ENCODE measurements around a stretch of chr12.

- PRO-cap, 3 experiments: no peak in any of the 3 experiments
- RAMPAGE, long total RNA: no peak
- RRBS, 2 experiments: no CpG with 5 or more reads among the region's 7 CpGs
Observed at GRCh38 chr12:1080618-1080839, 89.5 kb downstream of the ERC1 start.

GRCh38 chr12:1204330-1205139 lies 213.5 kb downstream of the ERC1 start:
- PRO-cap, 3 experiments: no peak in any of the 3 experiments
- RAMPAGE, long total RNA: no peak
- RRBS, 2 experiments: no CpG with 5 or more reads among the region's 8 CpGs

- PRO-cap, 3 experiments: no peak in any of the 3 experiments
- RAMPAGE, long total RNA: no peak
- RRBS, 2 experiments: no CpG with 5 or more reads among the region's 3 CpGs
Observed at GRCh38 chr12:1445881-1446292, 148.5 kb downstream of the FBXL14 start.

- PRO-cap, 3 experiments: no peak in any of the 3 experiments
- RAMPAGE, long total RNA: no peak
- RRBS, 2 experiments: no CpG with 5 or more reads among the region's 6 CpGs
Observed at GRCh38 chr12:1591585-1592316, 2.6 kb downstream of the FBXL14 start.

GRCh38 chr12:1593224-1593624 lies 1.2 kb downstream of the FBXL14 start:
- PRO-cap, 3 experiments: no peak in any of the 3 experiments
- RAMPAGE, long total RNA: no peak
- RRBS, 2 experiments: no CpG with 5 or more reads among the region's 22 CpGs

DNA sequence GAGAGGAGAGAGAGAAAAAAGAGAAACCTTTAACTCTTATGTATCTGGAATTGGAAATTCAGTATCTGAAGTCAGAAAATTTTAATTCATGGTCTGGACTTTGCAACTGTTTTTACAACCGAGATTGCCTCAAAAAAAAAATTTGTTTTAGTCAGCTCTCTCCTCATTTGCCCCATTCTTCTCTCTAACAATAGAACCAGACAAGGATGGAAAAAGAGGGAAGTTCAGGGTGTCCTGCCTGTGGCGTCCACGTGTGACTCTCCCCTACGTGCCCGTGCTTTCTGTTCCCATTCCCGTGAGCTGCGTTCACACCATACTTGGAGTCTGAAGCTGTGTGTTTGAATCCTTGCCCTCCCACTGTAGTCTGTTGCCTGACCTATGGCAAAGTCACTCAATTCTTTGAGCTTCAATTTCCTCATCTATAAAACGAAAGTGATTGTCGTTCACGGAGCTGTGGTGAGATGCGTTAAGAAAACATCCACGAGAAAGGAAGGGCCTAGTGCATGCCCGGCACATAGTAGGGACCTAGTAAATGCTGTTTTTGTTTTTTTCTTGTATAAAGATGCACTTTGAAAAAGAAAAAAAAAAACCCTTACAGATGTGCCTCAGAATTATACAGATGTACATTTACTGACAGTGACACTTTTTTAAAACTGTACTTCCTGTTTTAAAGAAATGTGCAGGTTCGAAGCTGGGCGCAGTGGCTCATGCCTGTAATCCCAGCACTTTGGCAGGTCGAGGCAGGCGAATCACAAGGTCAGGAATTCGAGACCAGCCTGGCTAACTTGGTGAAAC lies 7.2 kb upstream of the FBXL14 start:
- PRO-cap, 3 experiments: no peak in any of the 3 experiments
- RAMPAGE, long total RNA: no peak
- RRBS, 2 experiments: no CpG with 5 or more reads among the region's 18 CpGs

DNA sequence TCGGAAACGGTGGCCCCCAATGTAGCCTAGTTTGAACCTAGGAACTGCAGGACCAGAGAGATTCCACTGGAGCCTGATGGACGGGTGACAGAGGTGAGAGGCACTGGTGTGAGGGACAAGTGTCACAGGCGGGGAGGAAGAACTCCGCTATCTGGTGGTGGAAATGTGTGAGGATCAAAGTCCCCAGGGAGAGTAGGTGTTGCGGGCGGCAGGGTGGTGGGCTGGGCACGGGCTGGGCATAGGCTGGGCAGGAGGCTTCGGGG lies 179 bp downstream of the WNT5B start:
- PRO-cap, 3 experiments: no peak in any of the 3 experiments
- RAMPAGE, long total RNA: no peak
- RRBS, 2 experiments: no CpG with 5 or more reads among the region's 9 CpGs

DNA sequence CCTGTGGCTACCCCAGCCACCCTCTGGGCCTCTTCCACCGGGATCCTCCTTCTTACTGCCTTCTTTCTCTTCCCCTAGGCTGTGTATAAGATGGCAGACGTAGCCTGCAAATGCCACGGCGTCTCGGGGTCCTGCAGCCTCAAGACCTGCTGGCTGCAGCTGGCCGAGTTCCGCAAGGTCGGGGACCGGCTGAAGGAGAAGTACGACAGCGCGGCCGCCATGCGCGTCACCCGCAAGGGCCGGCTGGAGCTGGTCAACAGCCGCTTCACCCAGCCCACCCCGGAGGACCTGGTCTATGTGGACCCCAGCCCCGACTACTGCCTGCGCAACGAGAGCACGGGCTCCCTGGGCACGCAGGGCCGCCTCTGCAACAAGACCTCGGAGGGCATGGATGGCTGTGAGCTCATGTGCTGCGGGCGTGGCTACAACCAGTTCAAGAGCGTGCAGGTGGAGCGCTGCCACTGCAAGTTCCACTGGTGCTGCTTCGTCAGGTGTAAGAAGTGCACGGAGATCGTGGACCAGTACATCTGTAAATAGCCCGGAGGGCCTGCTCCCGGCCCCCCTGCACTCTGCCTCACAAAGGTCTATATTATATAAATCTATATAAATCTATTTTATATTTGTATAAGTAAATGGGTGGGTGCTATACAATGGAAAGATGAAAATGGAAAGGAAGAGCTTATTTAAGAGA lies 16.8 kb downstream of the WNT5B start:
- PRO-cap, 3 experiments: no peak in any of the 3 experiments
- RAMPAGE, long total RNA: no peak
- RRBS, 2 experiments: 93% methylated on average over 8 to 9 of the region's 35 CpGs

GRCh38 chr12:1666585-1667403 lies 24.1 kb upstream of the ADIPOR2 start:
- PRO-cap, 3 experiments: no peak in any of the 3 experiments
- RAMPAGE, long total RNA: no peak
- RRBS, 2 experiments: no CpG with 5 or more reads among the region's 4 CpGs

DNA sequence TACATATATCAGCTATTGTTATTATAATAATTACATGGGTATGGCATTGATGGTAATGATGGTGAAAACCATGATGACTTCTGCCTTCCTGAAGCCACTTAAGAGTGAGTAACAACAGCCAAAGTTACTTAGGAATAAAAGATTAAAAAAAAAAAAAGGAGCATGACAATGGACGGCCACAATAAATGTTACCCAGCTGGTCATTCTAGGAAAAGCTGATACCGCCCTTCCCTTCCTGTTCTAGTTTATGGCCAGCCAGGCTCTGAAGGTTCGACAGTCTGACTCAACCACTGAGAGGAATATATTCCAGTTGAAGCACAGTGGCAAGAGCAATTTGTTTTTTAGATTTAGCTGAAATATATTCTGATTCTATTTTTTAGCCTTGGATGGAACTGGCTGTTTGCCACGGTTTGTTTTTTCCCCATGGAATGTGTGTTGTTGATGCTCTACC lies 9.8 kb upstream of the ADIPOR2 start:
- PRO-cap, 3 experiments: no peak in any of the 3 experiments
- RAMPAGE, long total RNA: no peak
- RRBS, 2 experiments: no CpG with 5 or more reads among the region's 4 CpGs

- PRO-cap, 3 experiments: no peak in any of the 3 experiments
- RAMPAGE, long total RNA: no peak
- RRBS, 2 experiments: no CpG with 5 or more reads among the region's 2 CpGs
Observed at GRCh38 chr12:1711696-1711945, 20.8 kb downstream of the ADIPOR2 start.

DNA sequence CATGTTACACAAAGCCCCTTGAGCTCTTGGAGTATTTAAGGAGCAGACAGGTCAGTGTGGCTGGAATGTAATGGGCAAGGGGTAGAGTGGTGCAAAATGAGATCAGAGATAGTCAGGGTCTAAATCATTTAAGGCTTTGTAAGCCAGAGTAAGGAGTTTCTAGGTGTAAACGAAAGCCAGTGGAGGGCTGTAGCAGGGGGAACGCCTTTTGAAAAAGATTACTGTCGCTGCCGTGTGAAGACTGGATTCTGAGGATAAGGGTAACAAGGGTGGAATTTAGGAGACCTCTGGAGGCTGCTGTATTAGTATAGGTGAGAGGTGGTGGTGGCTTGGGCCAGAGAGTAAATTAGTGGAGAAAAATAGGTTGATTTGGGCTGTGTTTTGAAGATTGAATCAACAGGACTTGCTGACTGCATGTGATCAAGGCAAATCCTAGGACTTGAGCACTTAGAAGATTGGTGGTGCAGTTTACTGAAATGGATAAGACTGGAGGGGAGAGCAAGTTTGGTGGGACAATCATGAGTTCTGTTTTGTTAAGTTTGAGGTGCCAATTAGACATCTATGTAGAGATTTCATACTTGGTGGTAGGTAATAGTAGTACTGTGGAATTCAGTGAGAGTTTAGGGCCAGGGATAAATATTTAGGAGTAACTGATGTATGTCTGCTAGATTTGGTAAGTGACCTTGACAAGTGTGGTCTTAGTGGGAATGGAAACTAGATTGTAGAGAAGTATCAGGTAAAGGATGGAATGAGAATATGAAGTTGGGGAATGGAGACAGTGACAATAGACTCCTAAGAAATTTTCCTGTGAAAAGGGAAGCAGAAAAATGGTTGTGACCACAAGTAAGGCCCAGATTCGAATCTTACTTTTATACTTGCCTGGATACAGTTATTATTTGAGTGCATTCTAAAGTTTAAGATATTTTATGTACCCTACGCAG lies 31.2 kb downstream of the ADIPOR2 start:
- PRO-cap, 3 experiments: no peak in any of the 3 experiments
- RAMPAGE, long total RNA: no peak
- RRBS, 2 experiments: no CpG with 5 or more reads among the region's 6 CpGs

DNA sequence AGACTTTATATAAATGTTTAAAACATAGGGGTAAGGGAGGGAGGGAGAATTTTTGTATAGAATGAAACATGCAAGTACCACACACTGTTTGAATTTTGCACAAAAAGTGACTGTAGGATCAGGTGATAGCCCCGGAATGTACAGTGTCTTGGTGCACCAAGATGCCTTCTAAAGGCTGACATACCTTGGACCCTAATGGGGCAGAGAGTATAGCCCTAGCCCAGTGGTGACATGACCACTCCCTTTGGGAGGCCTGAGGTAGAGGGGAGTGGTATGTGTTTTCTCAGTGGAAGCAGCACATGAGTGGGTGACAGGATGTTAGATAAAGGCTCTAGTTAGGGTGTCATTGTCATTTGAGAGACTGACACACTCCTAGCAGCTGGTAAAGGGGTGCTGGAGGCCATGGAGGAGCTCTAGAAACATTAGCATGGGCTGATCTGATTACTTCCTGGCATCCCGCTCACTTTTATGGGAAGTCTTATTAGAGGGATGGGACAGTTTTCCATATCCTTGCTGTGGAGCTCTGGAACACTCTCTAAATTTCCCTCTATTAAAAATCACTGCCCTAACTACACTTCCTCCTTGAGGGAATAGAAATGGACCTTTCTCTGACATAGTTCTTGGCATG lies 33.7 kb upstream of the LRTM2 start:
- PRO-cap, 3 experiments: no peak in any of the 3 experiments
- RAMPAGE, long total RNA: no peak
- RRBS, 2 experiments: no CpG with 5 or more reads among the region's 2 CpGs

- PRO-cap, 3 experiments: peak in 1 of 3 experiments; most common minus-strand start chr12:1812855 (in 1)
- RAMPAGE, long total RNA: no peak
- RRBS, 2 experiments: no CpG with 5 or more reads among the region's 21 CpGs
Observed at GRCh38 chr12:1812538-1813362, 7.6 kb upstream of the LRTM2 start.

- PRO-cap, 3 experiments: no peak in any of the 3 experiments
- RAMPAGE, long total RNA: no peak
- RRBS, 2 experiments: no CpG with 5 or more reads among the region's 1 CpG
Observed at GRCh38 chr12:2055102-2055488, 2.3 kb downstream of the CACNA1C start.

GRCh38 chr12:2168693-2169403 lies 116.1 kb downstream of the CACNA1C start:
- PRO-cap, 3 experiments: no peak in any of the 3 experiments
- RAMPAGE, long total RNA: no peak
- RRBS, 2 experiments: no CpG with 5 or more reads among the region's 8 CpGs

GRCh38 chr12:2621493-2621811 lies 173.3 kb upstream of the FKBP4 start:
- PRO-cap, 3 experiments: no peak in any of the 3 experiments
- RAMPAGE, long total RNA: no peak
- RRBS, 2 experiments: no CpG with 5 or more reads among the region's 5 CpGs

DNA sequence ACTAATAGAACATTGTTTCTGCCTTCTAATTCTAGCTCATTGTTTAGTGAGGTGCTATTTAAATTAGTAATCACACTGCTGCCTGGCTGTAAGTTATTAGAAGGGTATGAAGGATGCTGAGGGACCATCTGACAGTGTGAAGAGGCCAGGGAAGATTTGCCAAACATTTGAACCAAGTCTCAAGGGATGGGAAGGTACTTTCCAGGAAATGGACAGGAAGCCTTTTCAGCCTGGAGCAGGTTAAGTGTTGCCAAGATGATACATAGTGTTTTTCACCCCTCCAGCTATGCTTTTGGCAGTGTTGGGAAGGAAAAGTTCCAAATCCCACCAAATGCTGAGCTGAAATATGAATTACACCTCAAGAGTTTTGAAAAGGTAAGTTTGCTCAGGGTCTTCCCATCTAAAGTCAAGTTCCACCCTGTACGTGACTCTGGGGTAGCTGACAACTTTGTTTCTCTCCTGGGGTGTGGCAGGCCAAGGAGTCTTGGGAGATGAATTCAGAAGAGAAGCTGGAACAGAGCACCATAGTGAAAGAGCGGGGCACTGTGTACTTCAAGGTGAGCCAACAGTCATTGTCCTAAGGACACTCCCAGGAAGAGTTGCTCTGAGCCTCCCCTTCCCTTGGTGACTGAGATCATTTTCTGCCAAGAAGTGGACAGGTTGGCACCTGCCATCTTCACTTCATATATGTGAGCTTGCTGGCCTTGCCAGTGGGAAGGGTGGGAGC lies 5.0 kb downstream of the FKBP4 start:
- PRO-cap, 3 experiments: no peak in any of the 3 experiments
- RAMPAGE, long total RNA: no peak
- RRBS, 2 experiments: no CpG with 5 or more reads among the region's 2 CpGs

DNA sequence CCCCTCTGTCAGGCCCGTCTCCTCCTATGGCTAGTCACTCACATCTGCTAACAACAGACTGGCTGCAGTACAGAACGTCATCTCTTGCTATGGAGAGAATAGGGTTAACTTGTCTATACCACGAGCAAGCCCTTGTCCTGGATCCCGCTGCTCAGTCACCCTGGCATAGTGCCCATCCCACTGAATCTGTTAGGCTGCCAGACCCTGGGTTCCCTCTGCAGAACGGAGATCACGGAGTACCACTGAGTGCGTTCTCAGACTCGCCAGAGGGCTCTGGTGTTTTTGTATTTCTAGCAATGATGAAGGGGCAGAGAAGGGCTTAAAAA lies 6.2 kb upstream of the NRIP2 start:
- PRO-cap, 3 experiments: no peak in any of the 3 experiments
- RAMPAGE, long total RNA: no peak
- RRBS, 2 experiments: no CpG with 5 or more reads among the region's 8 CpGs

DNA sequence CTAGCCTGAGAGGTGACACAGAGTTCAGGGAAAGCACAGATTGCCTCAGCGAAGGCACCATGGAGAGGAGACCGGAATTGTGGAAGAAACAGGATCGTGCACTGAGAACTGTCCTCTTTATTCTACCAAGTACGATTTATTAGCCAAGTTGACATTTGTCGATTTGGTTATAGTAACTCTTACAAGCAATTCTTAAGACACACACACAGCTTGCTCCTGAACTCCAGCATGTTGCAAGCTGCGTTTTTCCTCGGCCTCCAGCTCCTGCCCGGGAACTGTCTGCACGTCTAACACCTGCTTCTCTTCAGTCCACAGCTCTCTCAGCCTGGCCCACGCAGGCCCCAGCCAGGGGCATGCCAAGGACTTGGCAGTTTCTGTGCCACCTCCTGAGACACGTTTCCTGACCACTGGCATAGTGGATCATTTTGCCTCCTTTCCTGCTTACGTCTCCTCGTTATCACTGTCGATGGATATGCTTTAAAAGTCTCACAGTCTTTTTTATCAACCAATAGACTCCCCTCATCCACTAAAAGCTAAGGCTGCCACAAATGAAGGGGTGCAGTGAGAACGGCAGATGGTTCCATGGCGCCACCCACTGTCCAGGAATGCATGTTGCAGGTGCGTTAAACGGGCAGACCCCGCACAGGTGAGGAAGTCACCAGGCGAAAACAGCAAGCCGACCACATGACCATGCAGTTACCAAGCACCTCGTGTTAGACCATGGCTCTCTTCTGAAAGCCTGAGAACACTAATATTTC lies 14.8 kb upstream of the TEAD4 start:
- PRO-cap, 3 experiments: no peak in any of the 3 experiments
- RAMPAGE, long total RNA: no peak
- RRBS, 2 experiments: no CpG with 5 or more reads among the region's 22 CpGs

Measured in skeletal muscle tissue (tissue), 7 donors.